OCI-LY7 (cell line): ENCODE data around the genes KRT27, KRT23, KRTAP1-5, KRTAP9-3, KRTAP16-1, KRT33A and KRT32.

GRCh38 chr17:40549698-40550203, 15.5 kb downstream of the CCR7 start:
- PRO-cap, result no peak
- RAMPAGE, long total RNA, result no peak

GRCh38 chr17:40560716-40561311, 4.5 kb downstream of the CCR7 start:
- PRO-cap, result no peak
- RAMPAGE, long total RNA, result no peak

- PRO-cap, result no peak
- RAMPAGE, long total RNA, result no peak
Measured at GRCh38 chr17:40561731-40562408, 3.4 kb downstream of the CCR7 start.

GRCh38 chr17:40563734-40564118, 1.5 kb downstream of the CCR7 start:
- PRO-cap, result no peak
- RAMPAGE, long total RNA, result no peak

DNA sequence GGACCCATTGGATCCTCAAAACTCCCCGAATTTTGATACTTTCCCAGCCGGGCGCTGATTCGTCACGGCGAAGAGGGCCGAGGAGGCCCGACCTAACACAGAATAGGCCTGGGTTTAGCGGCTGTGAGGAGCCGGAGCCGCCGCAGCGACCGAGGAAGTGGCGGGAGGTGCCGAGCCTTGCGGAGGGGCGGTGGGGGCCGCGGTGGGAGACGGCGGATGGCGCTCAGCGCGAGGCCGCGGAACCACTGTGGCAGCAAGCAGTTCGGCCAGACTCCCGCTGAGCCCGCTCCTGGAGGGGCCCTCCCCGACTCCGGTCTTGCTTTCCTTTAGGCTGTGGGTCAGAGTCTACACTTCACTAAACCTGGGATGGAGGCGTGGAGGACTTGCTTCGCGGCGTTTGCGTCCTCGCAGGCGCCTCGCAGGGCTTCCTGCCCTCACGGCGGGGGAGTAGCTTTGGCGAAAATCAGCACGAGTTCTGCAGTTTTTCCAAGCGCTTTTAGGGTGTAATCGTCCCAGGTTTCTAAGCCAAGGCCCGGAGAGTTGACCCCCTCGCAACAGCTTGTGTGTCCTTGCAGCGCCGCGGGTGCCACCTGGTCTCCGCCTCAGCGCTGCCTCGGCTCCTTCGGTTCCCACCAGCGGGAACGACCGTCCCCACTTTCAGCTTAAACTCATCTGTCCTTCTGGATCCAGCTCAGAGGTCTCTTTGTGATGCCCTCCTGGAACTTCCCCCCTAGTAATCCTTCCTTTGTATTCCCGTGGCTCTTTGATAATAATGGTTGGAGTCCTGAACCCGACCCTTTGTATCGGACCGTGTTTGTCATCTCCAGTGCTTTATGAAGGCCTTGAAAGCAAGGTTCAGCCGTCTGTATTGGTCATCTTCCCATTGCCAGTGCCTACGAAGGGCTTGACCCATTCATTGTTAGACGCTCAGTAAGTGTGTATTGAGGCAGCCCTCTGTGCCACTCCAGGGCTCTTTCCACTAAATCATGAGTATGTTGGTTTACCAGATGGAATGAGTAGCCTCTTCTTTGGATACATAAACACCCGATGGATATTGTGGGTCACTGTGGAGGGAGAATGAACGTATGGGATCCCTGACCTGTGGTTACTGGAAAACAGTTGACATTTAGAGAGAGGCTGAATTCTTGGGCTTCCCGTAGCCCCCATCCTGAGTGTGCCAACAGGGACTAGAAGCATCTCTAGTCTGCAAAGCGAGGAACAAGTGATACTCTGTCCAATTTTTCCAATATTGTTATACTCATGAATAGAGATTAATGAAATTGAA, 805 bp upstream of the SMARCE1 start:
- PRO-cap, result bidirectional peak, plus-strand start at position 100 of the sequence, minus-strand start outside the sequence; bidirectional peak, plus-strand start at position 355 of the sequence, minus-strand start at position 318 of the sequence
- RAMPAGE, long total RNA, result no peak

DNA sequence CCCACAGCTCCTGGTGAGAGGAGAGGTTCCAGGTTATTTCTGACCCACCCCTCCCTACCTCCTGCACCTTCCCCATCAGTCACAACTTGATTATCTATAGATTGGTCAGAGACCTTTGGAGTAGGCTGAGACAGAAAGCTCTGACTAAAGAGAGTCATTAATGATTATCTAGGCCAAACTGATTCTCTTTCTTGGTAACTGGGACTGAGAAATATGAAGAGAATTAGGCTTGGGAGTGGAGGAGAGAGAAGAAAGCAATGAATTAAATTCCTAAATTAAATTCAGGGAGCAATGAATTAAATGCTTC, 1.4 kb upstream of the KRT222 start:
- PRO-cap, result no peak
- RAMPAGE, long total RNA, result no peak

DNA sequence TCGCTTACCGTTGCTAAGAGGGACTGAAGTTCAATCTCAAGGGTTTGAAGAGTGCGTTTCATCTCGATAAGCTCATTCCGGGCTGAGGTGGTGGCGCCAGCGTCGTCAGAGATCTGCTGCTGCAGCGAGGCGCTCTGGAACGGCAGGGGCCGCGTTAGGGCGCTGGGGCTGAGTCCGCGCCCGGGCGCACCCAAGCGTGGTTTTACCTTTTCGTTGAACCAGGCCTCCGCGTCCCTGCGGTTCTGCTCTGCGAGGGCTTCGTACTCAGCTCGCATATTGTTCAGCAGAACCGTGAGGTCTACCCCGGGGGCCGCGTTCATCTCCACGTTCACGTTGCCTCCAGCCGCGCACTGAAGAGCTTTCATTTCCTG, 2.9 kb downstream of the KRT27 start:
- PRO-cap, result no peak
- RAMPAGE, long total RNA, result no peak

- PRO-cap, result no peak
- RAMPAGE, long total RNA, result no peak
Measured at GRCh38 chr17:40782002-40782351, 373 bp downstream of the KRT27 start.

- PRO-cap, result no peak
- RAMPAGE, long total RNA, result no peak
Measured at GRCh38 chr17:40782352-40782642, at the start of gene KRT27. Gene KRT27, minus strand, starts transcription at chr17:40782550.

DNA sequence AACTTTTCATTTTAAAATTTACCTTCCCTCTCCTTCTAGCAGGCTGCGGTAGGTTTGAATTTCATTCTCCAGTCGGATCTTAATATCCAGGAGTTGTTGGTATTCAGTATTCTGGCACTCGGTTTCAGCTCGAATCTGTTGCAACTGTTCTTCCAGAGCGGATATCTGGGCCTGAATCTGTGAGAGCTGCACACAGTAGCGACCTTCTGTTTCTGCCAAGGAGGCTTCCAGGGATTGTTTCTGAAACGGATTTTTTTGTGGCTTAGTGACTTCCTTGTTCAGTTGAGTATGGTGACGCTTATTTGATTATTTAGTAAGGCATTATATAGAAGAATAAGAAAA, 2.9 kb downstream of the KRT10 start:
- PRO-cap, result no peak
- RAMPAGE, long total RNA, result no peak

DNA sequence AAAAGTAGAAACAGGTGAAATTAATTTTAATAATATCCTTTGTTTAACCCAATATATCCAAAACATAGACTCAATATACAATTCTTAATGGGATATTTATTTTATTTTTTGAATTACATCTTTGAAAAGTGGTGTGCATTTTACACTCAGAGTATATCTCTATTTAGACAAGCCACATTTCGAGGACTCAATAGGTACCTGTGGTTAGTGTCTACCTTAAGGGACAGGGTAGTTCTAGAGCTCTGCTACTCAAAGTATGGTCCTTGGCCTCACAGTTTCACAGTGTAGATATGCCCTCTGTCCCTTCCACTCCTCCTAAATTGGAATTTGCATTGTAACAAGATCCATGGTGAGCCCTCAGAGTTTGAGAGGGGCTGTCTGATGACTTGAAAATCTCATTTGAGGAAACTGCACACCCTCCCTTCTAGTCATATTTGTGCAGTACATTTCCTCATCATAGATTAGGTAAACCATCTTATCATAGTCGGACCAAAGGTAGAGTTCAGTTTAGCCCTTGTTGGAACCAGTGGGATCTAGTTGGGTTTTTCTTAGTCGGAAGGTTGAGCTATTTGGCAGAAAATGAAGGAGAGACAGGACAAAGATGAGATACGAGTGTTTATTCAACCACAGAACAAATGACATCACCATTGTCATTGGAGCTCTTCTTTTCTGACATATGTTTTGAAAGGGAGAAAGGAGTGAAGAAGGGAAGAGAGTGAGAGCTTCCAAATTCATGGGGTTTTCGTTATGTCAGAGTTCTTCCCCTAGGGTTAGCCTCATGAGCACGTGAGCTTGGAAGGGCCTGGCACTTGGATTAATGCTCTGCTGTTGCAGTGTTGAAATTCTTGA, 15.7 kb upstream of the KRT20 start:
- PRO-cap, result no peak
- RAMPAGE, long total RNA, result no peak

DNA sequence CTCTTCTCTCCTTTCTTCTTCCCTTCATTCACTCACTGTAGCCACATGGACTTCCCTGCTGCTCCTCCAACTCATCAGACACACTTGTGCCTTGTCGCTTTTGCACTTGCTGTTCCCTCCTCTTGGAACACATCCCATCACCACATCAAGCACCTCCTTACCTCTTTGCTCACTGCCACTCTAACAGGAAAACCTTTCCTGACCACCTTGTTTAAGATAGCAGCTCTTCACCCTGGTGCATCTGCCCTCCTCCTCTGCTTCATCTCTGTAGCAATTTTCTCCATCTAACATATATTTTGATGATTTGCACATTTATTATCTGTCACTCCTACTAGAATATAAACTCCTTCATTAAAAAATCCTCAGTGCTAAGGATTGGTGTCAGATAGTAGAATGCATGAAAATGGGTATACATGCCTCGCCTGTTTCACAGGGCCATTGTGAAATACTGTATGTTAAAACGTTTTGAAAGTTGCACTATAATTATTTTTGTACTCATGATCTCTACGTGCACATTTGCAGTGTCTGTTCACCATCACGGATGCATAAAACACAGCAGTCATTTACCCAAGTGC, 10.5 kb downstream of the KRT23 start:
- PRO-cap, result no peak
- RAMPAGE, long total RNA, result no peak

- PRO-cap, result no peak
- RAMPAGE, long total RNA, result no peak
Measured at GRCh38 chr17:40937065-40938041, at the start of gene KRT23. Gene KRT23, minus strand, starts transcription at chr17:40937646.

DNA sequence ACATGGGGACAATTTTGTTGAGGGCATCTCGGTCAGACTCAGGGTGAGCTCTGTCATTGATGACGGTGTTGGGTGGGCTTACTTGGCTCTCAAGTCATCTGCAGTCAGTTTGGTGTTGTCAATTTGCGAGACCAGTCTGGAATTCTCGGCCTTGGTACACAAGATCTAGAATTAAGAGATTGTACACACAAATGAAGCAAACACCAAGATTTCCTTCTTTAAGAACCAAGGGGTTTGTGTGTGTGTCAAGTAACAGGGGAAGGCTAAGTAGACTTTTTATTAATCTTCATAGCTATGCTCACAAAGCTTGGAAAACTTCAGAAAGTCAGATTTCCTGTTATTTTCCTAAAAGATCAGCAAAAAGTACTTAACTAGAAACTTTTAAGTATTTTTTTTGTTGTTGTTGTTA, 2.4 kb downstream of the KRT39 start:
- PRO-cap, result no peak
- RAMPAGE, long total RNA, result no peak

DNA sequence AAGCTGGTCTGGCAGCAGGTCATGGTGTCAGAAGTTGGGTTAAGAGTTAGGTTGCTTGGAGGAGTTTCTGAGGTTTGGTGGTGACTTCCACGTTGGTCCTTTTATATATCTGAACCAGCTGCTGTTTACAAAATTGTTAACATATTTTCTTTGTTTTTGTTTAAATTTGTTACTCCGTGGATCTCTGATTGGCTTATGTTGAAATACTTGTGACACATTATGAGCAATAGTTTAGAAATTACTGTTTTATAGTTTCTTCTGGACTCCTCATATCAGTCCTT, at the start of gene KRTAP1-5:
Gene KRTAP1-5 (minus strand): TSS at position 76 of the 281 bp plus-strand sequence.
- PRO-cap, result no peak
- RAMPAGE, long total RNA, result no peak

DNA sequence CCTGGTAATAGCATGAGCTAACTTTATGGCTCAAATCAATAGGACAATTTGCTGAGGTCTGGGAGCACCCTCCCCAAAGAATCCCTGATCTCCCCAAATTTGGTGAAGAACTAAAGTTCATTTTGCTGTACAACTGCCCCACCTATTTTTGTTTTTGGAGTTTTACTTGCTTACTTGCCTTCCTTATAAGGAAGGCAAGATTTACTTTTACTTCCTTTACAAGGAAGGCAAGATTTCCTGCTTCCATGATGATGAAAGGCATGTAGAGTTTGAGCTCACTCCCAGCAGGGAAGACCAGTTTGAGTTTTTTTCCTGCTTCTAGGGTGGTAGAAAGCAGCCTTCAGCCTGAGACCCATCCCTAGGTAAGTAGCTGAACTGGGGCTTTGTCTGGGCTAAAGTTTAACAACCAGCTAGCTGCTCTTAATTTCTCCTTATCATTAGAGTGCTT, 2.9 kb downstream of the KRTAP4-9 start:
- PRO-cap, result no peak
- RAMPAGE, long total RNA, result no peak

DNA sequence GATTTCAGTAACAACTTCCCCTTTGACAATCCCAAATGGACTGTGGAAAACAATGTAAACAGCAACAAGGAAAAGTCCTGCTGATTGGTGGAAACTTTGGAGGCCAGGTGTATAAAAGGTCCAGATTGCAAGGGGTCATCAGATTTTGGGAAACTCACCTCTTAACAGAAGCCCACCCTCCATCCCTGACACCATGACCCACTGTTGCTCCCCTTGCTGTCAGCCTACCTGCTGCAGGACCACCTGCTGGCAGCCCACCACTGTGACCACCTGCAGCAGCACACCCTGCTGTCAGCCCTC, at the start of gene KRTAP9-3:
Gene KRTAP9-3 (plus strand): TSS at position 141 of the 300 bp plus-strand sequence.
- PRO-cap, result no peak
- RAMPAGE, long total RNA, result no peak

DNA sequence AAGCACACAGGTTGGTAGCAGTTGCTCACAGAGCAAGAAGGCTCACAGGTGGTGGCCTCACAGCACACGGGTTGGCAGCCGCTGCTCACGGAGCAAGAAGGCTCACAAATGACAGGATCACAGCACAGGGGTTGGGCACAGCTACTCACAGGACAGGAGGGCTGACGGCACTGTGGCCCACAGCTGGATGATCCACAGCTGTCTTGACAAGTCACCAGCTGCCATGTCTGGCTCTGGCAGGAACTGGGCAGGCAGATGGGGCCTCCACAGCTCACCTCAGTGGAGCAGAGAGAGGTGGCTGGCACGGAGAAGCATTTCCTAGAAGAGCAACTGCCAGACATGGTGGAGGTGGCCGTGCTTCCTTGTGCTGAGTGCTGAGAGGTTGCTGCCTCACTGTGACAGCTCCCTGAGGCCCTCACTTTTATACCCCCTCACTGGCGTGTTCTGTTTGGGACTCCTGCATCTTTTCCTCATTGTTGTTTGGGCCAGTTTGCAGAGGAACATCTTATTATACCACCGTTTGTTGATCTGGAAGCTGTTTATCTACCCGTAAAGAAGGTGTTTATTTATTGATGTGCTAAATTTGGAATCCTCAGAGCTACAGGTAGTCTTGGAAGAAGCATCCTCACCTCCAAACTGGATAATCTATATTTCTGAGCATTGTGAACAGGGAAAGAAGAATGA, at the start of gene KRTAP16-1:
Gene KRTAP16-1 (minus strand): TSS at position 397 of the 684 bp plus-strand sequence.
- PRO-cap, result no peak
- RAMPAGE, long total RNA, result no peak

DNA sequence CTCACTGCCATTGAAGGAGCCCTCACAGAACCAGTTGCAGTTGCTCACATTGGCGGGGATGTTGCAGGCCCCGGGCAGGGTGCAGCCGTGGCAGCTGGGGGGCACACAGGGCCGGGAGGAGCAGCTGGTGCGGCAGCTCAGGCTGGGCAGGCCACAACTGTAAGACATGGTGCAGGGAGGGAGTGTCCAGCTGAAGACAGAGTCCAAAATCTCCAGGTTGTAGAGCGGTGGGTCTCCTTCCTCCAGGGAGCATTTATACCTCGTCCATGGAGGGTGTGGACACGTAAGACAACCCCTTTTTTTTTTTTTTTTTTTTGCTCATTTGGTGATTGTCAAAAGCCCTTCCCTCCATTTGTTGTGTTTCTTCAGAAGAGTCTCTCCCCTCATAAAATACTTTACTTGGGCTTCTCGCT, at the start of gene KRT33A:
Gene KRT33A (minus strand): TSS at position 229 of the 413 bp plus-strand sequence.
- PRO-cap, result no peak
- RAMPAGE, long total RNA, result no peak

- PRO-cap, result no peak
- RAMPAGE, long total RNA, result no peak
Measured at GRCh38 chr17:41467204-41467430, at the start of gene KRT32. Gene KRT32, minus strand, starts transcription at chr17:41467386.